HT1080 (cell line): ENCODE data around the gene GBX1.

DNA sequence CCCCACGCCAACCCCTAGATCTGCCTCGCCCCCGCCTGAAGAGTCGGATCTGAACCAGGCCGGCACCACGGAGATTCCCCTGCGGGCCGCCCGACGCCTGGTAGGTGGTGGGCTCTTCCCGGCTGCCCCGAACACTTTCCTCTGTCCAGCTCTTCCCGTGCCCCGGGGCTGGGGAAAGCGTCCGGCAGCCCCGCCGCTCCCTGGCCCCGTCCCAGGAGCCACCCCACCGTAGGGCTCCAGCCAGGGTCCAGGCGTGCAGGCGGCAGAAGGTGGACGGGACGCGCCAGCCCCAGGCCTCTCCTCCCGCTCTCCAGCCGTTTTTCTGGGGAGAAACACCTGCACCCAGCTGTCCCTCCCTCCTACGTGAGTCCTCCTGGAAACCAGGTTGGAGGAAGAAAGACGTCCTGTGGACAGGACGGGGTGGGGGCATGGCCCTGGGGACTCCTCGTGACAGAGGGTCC, 339 bp downstream of the TMEM176B start:
RAMPAGE:
- cytosol, long total RNA: no peak
- long total RNA: no peak
- nucleus, long total RNA: no peak

DNA sequence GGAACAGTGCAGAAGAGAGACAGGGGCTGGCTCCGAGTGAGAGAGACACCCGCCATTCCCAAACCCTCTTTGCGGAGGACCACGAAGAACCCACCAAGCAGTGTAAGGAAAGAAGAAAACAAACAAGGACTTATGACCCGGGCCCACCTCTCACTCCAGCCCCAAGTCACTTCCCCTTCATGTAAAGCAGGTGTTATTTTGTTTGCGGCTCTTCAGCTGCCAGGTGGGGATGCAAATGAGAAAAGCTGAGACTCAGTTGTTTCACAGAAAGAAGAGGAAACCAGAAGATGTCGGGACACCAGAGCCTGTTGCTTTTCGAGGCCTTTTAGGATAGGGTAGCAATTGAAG, 45.1 kb downstream of the AOC1 start:
RAMPAGE:
- cytosol, long total RNA: no peak
- long total RNA: no peak
- nucleus, long total RNA: no peak

RAMPAGE:
- cytosol, long total RNA: no peak
- long total RNA: no peak
- nucleus, long total RNA: no peak
Measured at GRCh38 chr7:150942299-150942821, 35.8 kb downstream of the KCNH2 start.

GRCh38 chr7:150965196-150965568, 12.9 kb downstream of the KCNH2 start:
RAMPAGE:
- cytosol, long total RNA: no peak
- long total RNA: no peak
- nucleus, long total RNA: no peak

RAMPAGE:
- cytosol, long total RNA: no peak
- long total RNA: no peak
- nucleus, long total RNA: no peak
Measured at GRCh38 chr7:150974386-150975456, 3.4 kb downstream of the KCNH2 start.

DNA sequence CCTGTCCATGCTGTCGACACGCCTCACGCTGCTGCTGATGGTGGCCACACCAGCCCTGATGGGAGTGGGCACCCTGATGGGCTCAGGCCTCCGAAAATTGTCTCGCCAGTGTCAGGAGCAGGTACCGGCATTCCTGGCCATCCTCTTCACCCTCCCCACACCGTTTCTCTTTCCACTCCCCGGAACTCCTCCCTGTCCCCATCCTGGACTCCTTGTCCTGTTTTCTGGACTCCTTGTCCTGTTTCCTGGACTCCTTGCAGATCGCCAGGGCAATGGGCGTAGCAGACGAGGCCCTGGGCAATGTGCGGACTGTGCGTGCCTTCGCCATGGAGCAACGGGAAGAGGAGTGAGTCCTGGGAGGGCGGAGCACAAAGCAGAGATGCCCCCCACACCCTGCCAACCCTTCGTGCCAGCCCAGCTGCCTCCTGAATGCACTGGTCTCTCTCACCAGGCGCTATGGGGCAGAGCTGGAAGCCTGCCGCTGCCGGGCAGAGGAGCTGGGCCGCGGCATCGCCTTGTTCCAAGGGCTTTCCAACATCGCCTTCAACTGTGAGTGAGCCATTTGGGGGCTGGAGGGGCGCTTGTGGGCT, 7.5 kb downstream of the ABCB8 start:
RAMPAGE:
- cytosol, long total RNA: no peak
- long total RNA: no peak
- nucleus, long total RNA: no peak

DNA sequence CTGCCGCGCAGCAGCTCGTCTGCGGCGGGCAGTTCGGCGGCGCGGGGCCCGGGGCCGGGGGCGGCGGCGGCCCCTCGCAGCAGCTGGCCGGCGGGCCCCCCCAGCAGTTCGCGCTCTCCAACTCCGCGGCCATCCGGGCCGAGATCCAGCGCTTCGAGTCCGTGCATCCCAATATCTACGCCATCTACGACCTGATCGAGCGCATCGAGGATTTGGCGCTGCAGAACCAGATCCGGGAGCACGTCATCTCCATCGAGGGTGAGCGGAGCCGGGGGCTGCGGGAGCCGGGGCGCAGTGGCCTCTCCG, 493 bp downstream of the AGAP3 start:
RAMPAGE:
- cytosol, long total RNA: no peak
- long total RNA: no peak
- nucleus, long total RNA: no peak

DNA sequence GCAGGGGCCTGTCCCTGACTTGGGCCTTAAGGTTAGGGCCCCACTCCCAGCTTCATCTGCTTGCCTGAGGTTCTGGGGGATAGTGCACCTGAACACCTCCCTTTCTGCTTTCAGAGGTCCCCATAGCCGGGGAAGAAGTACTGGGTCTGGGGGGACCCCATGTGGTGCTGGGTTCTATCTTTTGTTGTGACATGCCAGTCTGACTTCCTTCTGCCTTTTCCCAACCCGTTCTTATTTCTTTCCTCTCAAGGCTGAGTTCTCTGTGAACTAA, 1.8 kb downstream of the AGAP3 start:
RAMPAGE:
- cytosol, long total RNA: no peak
- long total RNA: no peak
- nucleus, long total RNA: no peak

DNA sequence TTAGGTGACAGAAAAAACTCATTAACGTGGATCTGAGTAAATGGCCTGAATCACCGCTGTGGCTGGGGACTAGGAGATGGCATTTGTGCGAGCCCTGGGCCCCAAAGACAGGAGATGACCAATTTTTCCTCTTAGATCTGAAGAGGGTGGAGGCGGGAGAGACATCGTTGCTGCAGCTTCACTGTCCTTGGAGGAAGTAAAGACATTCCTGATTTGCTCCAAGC, 2.0 kb downstream of the AGAP3 start:
RAMPAGE:
- cytosol, long total RNA: no peak
- long total RNA: no peak
- nucleus, long total RNA: no peak

GRCh38 chr7:151118060-151118871, 32.0 kb downstream of the AGAP3 start:
RAMPAGE:
- cytosol, long total RNA: no peak
- long total RNA: no peak
- nucleus, long total RNA: no peak

DNA sequence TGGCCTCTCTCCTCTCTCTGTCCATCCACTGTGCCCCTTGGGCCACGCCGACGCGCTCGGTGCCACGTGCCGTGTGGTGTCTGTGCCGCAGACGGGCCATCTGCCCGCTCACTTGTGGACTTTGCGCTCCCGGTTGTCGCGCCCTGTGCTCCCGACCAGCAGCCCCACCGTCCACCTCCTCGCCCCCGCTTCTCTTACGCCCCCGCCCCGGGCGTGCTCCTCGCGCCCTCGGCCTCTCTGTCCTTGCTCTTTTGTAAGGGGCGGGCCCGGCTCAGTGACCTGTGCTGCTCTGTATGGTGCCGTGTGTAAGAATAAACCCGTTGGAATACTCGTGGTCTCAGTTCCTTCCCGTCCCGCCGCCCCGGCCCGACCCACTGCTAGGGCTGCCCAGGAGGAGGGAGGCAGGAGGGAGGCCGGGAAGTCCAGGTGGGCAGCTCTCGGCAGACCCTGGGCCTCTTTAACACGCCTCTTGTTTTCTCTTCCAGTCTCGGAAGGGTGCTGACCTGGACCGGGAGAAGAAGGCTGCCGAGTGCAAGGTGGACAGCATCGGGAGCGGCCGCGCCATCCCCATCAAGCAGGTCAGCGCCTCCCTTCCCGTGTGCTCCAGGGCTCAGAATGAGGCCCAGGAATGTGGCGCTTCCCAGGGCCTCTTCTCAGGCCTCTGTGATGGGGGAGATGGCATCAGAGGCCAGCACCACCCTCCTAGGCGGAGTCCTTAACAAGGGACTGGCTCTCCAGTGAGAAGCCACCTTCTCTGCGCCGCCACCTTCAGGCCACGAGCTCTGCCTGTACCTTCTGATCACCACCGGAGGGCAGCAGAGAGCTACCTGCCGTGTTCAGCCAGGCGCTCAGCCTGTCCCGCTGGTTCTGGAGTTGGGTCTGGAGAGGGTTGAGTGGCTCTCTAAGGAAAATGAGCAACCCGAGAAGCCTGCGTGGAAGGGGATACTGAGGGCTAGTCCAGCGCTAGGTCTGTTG, 37.3 kb downstream of the AGAP3 start:
RAMPAGE:
- cytosol, long total RNA: no peak
- long total RNA: no peak
- nucleus, long total RNA: no peak

RAMPAGE:
- cytosol, long total RNA: no peak
- long total RNA: no peak
- nucleus, long total RNA: no peak
Measured at GRCh38 chr7:151137531-151138764, 29.5 kb downstream of the GBX1 start.

RAMPAGE:
- cytosol, long total RNA: no peak
- long total RNA: no peak
- nucleus, long total RNA: no peak
Measured at GRCh38 chr7:151167461-151168372, at the start of gene GBX1. Gene GBX1 (minus strand): TSS chr7:151167694.

DNA sequence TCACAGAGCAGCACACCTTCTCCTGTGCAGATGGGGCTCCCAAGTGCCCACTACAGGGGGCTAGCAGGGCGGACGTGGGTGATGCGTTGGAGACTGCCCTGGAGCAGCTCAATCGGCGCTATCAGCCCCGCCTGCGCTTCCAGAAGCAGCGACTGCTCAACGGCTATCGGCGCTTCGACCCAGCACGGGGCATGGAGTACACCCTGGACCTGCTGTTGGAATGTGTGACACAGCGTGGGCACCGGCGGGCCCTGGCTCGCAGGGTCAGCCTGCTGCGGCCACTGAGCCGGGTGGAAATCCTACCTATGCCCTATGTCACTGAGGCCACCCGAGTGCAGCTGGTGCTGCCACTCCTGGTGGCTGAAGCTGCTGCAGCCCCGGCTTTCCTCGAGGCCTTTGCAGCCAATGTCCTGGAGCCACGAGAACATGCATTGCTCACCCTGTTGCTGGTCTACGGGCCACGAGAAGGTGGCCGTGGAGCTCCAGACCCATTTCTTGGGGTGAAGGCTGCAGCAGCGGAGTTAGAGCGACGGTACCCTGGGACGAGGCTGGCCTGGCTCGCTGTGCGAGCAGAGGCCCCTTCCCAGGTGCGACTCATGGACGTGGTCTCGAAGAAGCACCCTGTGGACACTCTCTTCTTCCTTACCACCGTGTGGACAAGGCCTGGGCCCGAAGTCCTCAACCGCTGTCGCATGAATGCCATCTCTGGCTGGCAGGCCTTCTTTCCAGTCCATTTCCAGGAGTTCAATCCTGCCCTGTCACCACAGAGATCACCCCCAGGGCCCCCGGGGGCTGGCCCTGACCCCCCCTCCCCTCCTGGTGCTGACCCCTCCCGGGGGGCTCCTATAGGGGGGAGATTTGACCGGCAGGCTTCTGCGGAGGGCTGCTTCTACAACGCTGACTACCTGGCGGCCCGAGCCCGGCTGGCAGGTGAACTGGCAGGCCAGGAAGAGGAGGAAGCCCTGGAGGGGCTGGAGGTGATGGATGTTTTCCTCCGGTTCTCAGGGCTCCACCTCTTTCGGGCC, 5.5 kb downstream of the CHPF2 start:
RAMPAGE:
- cytosol, long total RNA: no peak
- long total RNA: no peak
- nucleus, long total RNA: no peak

DNA sequence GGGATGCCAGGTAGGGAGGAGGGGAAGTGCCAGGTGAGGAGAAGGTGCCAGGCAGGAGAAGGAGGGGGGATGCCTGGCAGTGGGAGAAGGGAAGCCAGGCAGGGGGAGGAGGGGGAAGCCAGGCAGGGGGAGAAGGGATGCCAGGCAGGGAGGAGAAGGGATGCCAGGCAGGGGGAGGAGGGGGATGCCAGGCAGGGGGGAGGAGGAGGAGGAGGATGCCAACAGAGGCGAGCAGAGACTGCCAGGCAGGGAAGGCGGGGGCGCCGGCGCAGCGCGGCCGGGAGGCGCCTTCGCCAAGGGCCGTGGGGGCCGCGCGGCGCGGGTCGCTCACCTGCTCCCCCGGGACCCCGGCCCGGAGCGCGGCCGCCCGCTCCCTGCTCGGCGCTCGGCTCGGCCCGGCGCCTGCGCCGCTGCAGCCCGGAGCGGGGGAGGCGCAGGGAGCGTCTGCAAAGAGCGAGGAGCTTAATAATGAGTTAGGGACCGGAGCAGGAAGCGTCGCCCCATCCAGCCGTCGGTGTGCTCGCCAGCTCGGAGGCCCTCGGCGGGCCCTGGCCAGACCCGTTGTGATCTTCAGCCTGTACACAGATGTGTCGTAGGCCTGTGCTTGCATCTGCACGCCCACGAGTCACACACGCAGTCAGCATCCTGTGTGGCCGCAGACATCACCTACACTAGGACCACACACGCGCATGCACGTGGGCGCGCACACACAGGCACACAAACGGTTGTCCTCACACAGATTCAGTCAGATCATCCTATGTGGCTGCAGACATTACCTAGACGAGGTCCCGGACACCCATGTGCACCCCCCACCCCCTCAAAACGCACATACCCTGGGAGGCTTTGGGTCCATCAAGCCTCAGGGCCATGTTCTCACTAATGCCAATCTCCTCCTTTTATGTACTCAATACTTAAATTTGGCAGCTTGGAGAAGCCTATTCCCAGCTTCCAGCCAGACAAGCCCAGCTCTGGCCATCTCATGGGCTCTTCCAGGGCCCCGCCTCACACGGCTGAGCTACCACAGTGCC, 28.6 kb upstream of the SMARCD3 start:
RAMPAGE:
- cytosol, long total RNA: no peak
- long total RNA: no peak
- nucleus, long total RNA: no peak

DNA sequence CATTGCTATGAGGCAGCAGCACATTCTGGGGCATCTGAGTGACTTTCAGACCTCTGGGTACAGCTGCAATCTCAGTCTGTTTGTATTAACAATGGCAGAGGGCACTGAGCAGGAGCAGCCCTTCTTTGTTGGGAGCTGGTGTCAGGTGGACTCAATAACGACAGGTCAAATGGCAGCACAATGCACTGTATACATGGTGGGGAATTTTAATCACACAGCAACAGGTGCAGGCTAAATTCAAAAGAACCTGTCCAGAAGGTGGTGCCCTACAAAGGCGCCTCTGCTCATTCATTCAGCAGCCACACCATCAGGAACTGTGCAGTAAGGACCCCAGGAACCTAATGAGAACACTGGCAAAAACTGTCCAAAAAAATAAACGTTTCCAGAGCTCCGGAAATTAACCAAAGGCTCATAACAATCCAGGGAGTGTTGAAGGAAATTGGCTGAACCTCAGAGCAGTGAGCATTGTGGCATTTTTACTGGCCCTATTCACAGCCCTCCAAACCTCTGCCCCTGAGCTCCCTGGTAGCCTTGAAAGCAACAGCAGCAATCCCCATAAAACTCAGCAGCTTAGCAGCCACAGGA, 22.0 kb upstream of the CRYGN start:
RAMPAGE:
- cytosol, long total RNA: no peak
- long total RNA: no peak
- nucleus, long total RNA: no peak

RAMPAGE:
- cytosol, long total RNA: no peak
- long total RNA: no peak
- nucleus, long total RNA: no peak
Measured at GRCh38 chr7:151468289-151468693, 28.4 kb upstream of the CRYGN start.

RAMPAGE:
- cytosol, long total RNA: no peak
- long total RNA: no peak
- nucleus, long total RNA: no peak
Measured at GRCh38 chr7:151518000-151518731, 1.5 kb downstream of the RHEB start.

GRCh38 chr7:151632801-151633559, 113.3 kb upstream of the RHEB start:
RAMPAGE:
- cytosol, long total RNA: no peak
- long total RNA: no peak
- nucleus, long total RNA: no peak

DNA sequence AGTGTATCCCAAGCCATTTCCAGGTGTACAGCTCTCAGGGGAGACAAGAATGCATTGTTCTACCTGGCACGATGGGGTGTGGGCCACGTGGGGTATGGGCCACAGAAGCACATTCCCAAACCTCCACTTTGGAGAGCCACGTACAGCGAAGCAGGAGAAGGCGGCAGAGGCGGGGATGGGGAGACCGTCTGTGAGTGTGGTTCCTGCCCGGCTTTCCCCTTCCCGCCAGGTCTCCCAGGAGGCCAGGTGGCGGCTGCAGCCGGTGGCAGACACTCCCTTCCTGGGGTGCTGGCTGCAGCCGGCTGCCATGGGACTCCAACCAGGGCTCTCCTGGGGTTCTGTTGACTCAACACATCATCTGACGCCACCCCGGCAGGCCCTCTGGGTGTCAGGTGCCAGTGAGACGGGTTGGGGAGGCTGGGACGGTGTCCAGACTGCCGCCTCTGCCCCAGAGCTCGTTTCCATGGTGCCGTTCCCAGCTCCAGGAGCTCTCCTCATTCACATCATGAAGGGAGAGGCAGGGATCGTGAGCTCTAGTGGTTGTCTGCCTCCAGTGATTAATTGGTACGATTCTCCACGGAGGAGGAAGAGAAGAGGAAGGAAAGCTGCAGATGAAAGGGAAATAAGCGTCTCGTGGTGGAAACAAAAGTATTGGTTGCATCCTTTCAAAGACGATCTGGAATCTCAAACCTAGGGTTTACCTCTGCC, 169.9 kb upstream of the RHEB start:
RAMPAGE:
- cytosol, long total RNA: no peak
- long total RNA: no peak
- nucleus, long total RNA: no peak